ENCODE measurements around a stretch of chr3.

GRCh38 chr3:14935471-14936119 is 11.8 kb upstream of the NR2C2 start:
- PRO-cap, 4 experiments, result no peak in any of the 4 experiments
- RAMPAGE, long total RNA, 2 experiments, result no peak in any of the 2 experiments
- RRBS, result no CpG with 5 or more reads among the region's 1 CpG

GRCh38 chr3:14949085-14949637 is 1.8 kb downstream of the NR2C2 start:
- PRO-cap, 4 experiments, result no peak in any of the 4 experiments
- RAMPAGE, long total RNA, 2 experiments, result no peak in any of the 2 experiments
- RRBS, result no CpG with 5 or more reads among the region's 9 CpGs

GRCh38 chr3:14988985-14989527 is 41.7 kb downstream of the NR2C2 start:
- PRO-cap, 4 experiments, result no peak in any of the 4 experiments
- RAMPAGE, long total RNA, 2 experiments, result no peak in any of the 2 experiments
- RRBS, result no CpG with 5 or more reads among the region's 3 CpGs

- PRO-cap, 4 experiments, result no peak in any of the 4 experiments
- RAMPAGE, long total RNA, 2 experiments, result no peak in any of the 2 experiments
- RRBS, result 100% methylated on average over 2 of the region's 12 CpGs
Measured at GRCh38 chr3:15037606-15038849, 27.1 kb downstream of the MRPS25 start.

- PRO-cap, 4 experiments, result no peak in any of the 4 experiments
- RAMPAGE, long total RNA, 2 experiments, result no peak in any of the 2 experiments
- RRBS, result no CpG with 5 or more reads among the region's 9 CpGs
Measured at GRCh38 chr3:15052162-15052662, 12.9 kb downstream of the MRPS25 start.

GRCh38 chr3:15093525-15093861 is 5.5 kb downstream of the RBSN start:
- PRO-cap, 4 experiments, result no peak in any of the 4 experiments
- RAMPAGE, long total RNA, 2 experiments, result no peak in any of the 2 experiments
- RRBS, result 88% methylated on average over 1 of the region's 6 CpGs

DNA sequence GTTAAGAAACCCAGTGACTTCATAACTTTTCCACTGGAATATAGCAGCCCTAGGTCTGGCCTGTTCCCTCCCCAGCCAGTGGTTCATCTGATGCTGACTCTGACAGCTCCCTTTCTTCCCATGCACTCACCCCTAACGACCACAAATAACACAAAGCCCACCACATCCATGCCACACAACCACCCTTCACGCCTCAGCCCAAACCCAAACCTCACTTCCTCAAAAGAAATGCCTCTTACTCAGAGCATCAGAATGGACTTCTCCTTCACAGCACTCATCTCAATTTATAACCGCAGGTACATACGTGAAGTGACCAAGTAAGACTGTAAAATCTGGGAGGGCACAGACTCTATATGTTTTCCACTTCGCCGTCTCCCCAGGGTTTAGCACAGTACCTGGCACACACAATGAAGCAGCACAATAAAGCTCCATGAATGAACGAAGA is 1.0 kb downstream of the RBSN start:
- PRO-cap, 4 experiments, result no peak in any of the 4 experiments
- RAMPAGE, long total RNA, 2 experiments, result no peak in any of the 2 experiments
- RRBS, result no CpG with 5 or more reads among the region's 7 CpGs

- PRO-cap, 4 experiments, result no peak in any of the 4 experiments
- RAMPAGE, long total RNA, 2 experiments, result no peak in any of the 2 experiments
- RRBS, result no CpG with 5 or more reads among the region's 3 CpGs
Measured at GRCh38 chr3:15102884-15103371, 4.0 kb upstream of the RBSN start.

GRCh38 chr3:15294323-15295368 is 37.7 kb downstream of the SH3BP5 start:
- PRO-cap, 4 experiments, result peak in 1 of 4 experiments; most common plus-strand start chr3:15295287 (in 1); most common minus-strand start chr3:15295095 (in 1)
- RAMPAGE, long total RNA, 2 experiments, result start-site peak on the minus strand in 1 of 2 experiments, at chr3:15294567-15295162 at its widest, 8 to 9 reads per replicate
- RRBS, result no CpG with 5 or more reads among the region's 16 CpGs

- PRO-cap, 4 experiments, result peak in 3 of 4 experiments; most common plus-strand start chr3:15310631 (in 3); most common minus-strand start chr3:15310475 (in 1)
- RAMPAGE, long total RNA, 2 experiments, result no peak in any of the 2 experiments
- RRBS, result no CpG with 5 or more reads among the region's 3 CpGs
Measured at GRCh38 chr3:15310394-15311179, 21.8 kb downstream of the SH3BP5 start.

- PRO-cap, 4 experiments, result peak in 3 of 4 experiments; most common plus-strand start chr3:15330513 (in 2); most common minus-strand start chr3:15330268 (in 2)
- RAMPAGE, long total RNA, 2 experiments, result start-site peak on the minus strand in 1 of 2 experiments, at chr3:15330407-15330637 at its widest, 17 reads per replicate
- RRBS, result no CpG with 5 or more reads among the region's 8 CpGs
Measured at GRCh38 chr3:15330217-15330674, 2.1 kb downstream of the SH3BP5 start.

DNA sequence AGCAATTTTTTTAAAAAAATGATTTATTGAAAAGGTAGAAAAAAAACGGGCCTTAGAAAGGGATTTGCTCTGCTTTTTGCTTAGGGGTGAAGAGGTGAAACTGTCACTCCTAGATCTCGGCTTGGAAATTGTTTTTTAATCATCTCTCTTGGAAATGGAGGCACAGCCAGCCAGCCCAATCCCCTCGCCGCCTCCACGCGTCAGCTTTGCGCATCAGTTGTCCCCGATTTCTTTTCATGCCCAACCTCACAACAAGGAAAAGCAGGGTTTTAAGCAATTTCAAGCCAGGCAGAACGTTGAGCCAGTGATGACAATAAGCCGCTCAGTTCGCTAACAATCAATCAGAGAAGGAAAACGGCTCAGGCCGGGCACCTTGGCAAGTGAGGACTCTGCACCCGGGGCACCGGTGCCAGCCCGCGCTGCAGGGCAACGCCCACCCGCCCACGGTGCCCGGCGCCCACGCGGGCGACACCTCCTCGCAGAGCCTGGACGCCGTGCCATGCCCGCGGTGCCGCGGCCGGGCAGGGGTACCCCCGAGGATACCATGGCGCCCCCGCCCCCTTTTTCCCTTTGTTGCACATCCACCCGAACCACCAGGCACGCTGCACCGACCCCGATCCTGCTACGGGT is 859 bp downstream of the SH3BP5 start:
- PRO-cap, 4 experiments, result peak in 4 of 4 experiments; most common plus-strand start position 163 of the sequence (in 2); most common minus-strand start position 382 of the sequence (in 3)
- RAMPAGE, long total RNA, 2 experiments, result no peak in any of the 2 experiments
- RRBS, result 2% methylated on average over 19 of the region's 41 CpGs

GRCh38 chr3:15467819-15468299 is 40.5 kb downstream of the EAF1 start:
- PRO-cap, 4 experiments, result no peak in any of the 4 experiments
- RAMPAGE, long total RNA, 2 experiments, result no peak in any of the 2 experiments
- RRBS, result no CpG with 5 or more reads among the region's 9 CpGs

GRCh38 chr3:15647588-15648220 is 46.2 kb downstream of the BTD start:
- PRO-cap, 4 experiments, result no peak in any of the 4 experiments
- RAMPAGE, long total RNA, 2 experiments, result start-site peak on the plus strand in 1 of 2 experiments, at chr3:15647864-15648151 at its widest, 7 reads per replicate
- RRBS, result no CpG with 5 or more reads among the region's 8 CpGs

DNA sequence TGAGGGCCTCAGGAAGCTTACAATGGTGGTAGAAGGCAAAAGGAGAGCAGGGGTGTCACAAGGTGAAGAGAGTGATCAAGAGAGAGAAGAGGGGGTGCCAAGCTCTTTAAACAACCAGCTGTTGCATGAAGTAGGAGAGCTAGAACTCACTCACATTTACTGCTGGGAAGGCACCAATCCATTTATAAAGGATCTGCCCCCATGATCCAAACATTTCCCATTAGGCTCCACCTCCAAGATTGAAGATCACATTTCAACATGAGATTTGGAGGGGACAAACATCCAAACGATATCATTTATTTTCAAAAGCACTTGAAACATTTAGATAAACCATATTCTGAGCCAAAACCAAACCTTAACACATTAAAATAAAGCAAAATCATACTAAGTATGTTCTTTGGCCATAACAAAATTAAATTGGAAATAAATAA is 26.3 kb downstream of the ANKRD28 start:
- PRO-cap, 4 experiments, result no peak in any of the 4 experiments
- RAMPAGE, long total RNA, 2 experiments, result no peak in any of the 2 experiments
- RRBS, result no CpG with 5 or more reads among the region's 1 CpG

DNA sequence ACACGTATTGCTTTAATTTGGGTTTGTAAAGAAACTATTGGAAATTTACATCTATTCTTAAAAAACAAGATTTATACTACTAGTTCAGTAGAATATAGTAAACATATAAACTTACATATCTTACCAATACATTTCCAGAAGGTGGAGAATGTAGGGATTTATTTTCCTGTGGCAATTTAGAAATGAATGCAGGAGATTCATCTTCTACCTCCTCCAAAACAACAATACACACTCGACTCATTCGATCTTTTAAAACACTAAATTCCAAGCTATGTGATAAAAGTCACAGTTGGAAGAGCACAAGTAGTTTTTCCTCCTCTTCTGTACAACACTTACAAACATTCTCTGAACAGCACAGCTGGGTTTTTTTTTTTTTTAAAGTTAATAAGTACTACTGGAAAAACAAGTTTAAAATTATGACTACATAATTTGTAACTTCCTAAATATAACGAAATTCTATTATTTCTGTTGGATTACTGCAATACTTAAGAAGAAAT is 1.4 kb downstream of the ANKRD28 start:
- PRO-cap, 4 experiments, result no peak in any of the 4 experiments
- RAMPAGE, long total RNA, 2 experiments, result no peak in any of the 2 experiments
- RRBS, result no CpG with 5 or more reads among the region's 4 CpGs

DNA sequence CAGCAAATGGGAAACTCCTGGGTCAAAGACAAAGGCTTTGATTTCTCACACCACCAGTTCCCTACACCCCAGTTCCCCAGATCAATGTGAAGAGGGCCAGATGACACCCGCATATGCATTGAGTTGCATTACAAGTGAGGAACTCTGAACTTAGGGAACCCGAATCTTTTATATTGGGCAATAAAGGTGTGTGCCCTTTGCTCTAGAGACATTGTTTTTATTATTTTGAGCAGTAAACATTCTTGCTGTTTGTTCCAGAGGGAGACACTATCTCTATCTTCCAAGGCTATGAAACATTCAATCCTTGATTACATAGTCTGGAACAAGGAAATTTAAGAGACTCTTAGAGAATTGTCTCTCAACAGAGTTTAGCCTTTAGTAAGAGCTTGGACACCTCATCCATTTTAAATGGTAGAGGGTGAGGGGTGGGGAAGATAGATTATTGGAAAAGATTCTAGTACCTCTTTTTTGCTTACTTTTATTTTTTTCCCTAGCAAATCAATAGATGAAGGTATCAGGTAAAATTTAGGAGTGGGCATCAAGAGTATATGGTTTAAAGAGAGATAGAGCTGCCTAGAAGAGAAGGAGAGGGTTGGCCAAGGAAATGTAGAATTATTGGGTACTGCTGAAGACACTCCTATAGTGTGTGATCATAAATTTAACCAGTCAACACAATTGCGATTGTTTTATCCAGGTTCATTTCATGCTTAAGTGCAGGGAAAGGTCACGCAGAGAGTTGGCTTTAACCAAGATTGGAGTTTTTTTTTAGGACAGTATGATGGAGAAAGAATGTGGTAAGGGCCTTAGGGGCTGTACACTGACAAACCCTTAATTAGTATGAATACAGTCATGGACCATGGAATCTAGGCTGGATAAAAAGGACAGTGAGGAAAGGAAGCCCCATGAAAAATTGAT is 74.3 kb upstream of the ANKRD28 start:
- PRO-cap, 4 experiments, result no peak in any of the 4 experiments
- RAMPAGE, long total RNA, 2 experiments, result no peak in any of the 2 experiments
- RRBS, result no CpG with 5 or more reads among the region's 4 CpGs

GRCh38 chr3:16174987-16175560 is 594 bp downstream of the GALNT15 start:
- PRO-cap, 4 experiments, result no peak in any of the 4 experiments
- RAMPAGE, long total RNA, 2 experiments, result start-site peak on the plus strand in 1 of 2 experiments, at chr3:16174970-16175186 at its widest, 51 reads per replicate
- RRBS, result no CpG with 5 or more reads among the region's 9 CpGs

DNA sequence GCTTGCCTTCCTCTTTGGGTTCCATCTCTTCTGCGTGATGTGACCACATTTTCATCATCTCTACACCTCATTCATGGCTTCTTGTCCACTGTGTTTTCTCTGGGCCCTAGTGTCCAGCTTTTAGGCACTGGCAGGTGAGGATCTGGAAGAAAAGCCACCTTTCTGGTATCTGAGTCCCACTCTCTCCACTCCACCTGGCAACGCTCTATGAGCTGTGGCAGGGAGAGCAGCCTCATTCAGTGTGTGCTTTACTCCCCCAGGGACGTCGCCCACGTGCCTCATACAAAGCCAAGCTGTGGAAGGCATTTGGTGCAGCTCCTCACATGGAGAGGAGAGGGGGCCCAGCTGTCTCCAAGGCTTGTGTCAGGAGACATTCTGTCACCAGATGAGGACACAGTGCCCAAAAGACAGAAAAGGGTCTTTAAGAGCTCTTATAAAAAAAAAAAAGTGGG is 29.2 kb downstream of the GALNT15 start:
- PRO-cap, 4 experiments, result no peak in any of the 4 experiments
- RAMPAGE, long total RNA, 2 experiments, result no peak in any of the 2 experiments
- RRBS, result no CpG with 5 or more reads among the region's 5 CpGs

DNA sequence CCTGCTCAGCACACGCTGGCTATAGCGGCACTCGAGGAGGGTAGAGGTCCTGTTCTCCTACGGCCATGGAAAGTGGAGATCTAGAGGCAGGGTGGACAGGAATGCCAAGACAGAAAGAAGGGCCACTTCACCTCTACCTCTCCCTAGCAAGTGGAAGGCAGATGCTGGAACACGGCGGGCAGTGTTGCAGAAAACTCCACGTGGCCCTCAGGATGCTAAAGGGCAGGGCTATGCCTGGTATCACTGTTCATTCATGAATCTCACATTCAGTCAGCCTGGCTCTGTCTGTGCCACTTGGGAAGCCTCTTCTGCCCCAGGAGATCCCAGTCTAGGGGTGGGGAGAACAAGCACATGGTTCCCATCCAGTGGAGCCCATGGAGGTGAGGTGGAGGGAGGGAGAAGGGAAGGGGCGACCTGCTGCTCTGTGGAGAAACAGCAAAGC is 71.0 kb downstream of the OXNAD1 start:
- PRO-cap, 4 experiments, result no peak in any of the 4 experiments
- RAMPAGE, long total RNA, 2 experiments, result no peak in any of the 2 experiments
- RRBS, result no CpG with 5 or more reads among the region's 8 CpGs

Measured in uterus (tissue), 7 donors.